Occipital lobe (tissue), 2 donors: ENCODE measurements around the gene PATJ.

DNA sequence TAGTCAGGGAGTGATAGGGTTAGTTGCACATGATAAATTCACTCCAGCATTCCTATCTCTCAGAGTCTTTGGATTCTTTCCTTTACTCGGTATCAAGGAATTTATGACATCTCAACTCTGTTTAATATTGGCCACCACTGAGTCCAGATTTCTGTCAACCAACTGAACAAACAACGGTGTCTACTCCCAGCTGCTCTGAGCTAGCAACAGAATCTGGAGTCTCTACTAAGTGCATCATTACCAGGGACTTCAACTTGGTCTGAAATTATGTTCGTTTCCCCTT, 233.4 kb downstream of the TM2D1 start:
- RAMPAGE, long total RNA = no peak

DNA sequence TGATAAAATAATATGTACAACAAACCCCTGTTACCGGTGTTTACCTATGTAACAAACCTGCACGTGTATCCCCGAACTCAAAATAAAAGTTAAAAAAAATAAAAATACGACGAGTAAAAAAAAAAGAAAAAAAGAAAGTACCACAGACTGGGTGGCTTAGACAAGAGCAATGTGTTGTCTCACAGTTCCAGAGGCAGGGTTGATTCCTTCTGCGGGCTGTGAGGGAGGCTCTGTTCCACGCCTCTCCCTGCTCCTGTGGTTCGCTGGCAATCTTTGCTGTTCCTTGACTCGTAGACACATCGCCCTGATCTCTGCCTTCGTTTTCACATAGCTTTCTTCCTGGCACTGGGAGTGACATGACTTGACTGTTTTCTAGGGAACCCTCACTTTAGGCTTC, 133.7 kb downstream of the TM2D1 start:
- RAMPAGE, long total RNA = no peak

DNA sequence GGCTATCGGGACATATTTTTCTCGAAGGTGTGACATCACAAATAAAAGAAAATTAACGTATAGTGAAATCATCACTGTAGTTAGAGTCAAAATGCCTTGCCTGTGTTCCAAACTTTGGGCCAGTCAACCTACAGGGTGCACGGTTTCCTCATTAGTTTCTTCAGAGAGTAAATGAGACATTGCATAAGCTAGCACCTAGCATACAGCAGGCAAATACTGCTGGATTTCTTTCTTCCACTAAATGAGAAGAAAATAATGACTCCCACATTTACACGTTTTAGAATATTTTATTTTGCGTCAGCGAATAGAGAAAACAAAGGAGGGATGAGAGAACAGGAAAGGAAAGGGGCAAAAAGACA, 570 bp upstream of the PATJ start:
- RAMPAGE, long total RNA = no peak

DNA sequence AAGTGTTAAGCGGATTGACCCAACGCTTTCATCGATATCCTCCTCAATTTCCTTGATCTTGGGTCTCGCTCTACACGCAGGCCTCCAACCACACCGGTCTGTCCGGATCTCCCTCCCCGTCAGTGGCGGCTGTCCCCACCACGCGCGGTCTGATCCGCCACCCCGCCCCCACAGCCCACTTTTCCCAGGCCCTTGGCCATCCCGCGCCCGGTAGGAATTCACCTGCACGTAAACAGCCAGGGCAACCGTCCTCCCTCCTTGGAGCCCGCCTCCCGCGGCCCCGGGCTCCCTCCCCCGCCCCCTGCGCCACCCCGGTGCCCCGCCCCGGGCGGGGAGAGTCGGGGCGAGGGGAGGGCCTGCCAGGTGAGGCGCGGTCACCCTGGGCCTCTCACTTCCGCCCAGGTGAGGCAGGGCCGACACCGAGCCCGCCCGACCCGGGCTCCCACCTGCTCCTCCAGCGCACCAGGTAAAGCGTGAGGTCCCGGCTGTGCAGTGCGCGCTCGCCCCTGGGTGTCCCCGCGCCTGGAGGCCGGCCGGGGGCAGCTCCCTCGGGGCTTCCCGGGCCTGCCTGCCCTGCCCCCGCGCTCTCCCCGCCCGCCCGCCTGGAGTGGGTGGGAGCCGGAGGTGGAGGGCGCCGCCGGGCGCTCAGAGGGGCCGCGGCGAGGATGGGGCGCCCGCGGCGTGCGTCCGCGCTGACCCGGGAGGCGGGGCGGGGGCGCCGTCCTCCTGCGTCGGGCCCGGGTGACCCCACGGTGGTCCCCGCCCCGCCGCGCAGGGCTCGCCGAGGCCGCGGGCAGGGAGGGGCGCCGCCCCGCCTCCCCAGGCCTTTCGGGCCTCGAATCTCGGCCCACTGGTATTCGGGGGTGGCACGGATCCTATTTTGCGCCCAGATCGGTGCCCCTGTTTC, at the start of gene PATJ:
TSS of gene PATJ (plus strand) at position 391 of the 907 bp plus-strand sequence.
- RAMPAGE, long total RNA = start-site peak on the plus strand centred at position 362 of the sequence, 81 bp wide, 161 and 46 reads in 2 replicates

- RAMPAGE, long total RNA = no peak
These were observed 32.4 kb downstream of the KANK4 start for GRCh38 chr1:62286638-62287336.

- RAMPAGE, long total RNA = no peak
These were observed 17.7 kb upstream of the KANK4 start for GRCh38 chr1:62336886-62337445.

DNA sequence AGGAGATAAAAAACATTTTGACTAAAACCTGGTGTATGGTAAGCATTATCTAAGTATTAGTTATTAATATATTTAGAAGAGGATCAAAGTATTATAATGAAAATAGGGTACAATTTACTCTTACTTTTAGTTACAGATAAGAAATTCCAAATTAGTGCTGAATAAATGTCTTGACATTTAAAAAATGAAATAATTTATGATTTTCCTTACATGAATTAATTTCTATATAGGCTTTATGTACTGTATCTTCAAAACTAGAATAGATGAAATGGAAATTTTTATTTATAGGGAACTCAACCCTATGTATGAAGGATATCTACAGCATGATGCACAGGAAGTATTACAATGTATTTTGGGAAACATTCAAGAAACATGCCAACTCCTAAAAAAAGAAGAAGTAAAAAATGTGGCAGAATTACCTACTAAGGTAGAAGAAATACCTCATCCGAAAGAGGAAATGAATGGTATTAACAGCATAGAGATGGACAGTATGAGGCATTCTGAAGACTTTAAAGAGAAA, 7.7 kb downstream of the USP1 start:
- RAMPAGE, long total RNA = no peak

GRCh38 chr1:62598985-62599904, 1.9 kb downstream of the ANGPTL3 start:
- RAMPAGE, long total RNA = no peak

DNA sequence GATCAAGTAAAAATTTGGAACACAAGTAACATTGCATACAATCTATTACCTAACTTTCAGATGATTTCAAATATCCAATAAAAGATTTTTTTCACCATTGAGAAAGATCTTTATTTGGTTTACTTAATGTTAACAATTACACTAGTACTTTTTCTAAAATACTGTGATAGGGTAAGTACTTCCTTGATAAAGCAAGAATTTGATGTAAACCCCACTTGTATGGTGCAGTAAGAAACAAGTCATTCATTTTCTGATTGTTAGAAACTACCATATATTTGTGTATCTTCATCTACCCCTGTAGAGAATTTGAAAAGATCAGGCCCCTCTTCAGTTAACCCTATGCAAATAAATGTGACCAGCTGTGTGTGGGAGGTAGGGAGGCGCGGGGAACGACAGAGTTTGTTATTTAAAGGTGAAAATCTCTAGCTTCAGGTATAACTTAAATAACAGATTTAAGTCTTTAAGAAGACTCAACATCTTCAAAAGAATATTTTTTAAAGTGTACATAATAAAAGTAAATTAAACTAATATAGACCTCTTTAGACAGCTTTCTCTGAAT, 15.8 kb downstream of the ANGPTL3 start:
- RAMPAGE, long total RNA = no peak

- RAMPAGE, long total RNA = no peak
These were observed 40.0 kb downstream of the DOCK7 start for GRCh38 chr1:62648041-62648651.

DNA sequence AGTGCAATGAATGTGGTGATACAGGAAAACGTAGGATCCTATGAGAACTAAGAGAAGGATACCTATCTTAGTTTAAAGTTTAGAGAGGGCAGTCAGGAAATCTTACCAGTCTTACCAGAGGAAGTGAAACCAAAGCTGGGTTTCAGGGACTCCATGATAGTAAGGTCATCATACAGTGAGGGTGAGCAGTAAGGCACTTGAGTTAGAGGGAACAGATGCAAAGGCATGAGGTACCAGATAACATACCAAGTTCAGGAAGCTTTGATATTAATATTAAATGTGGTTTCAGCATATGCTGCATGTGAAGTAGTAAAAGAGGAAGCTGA, 16.8 kb downstream of the ATG4C start:
- RAMPAGE, long total RNA = no peak

- RAMPAGE, long total RNA = no peak
These were observed 972 bp downstream of the FOXD3 start for GRCh38 chr1:63323116-63323961.

GRCh38 chr1:63618867-63619491, 25.8 kb downstream of the PGM1 start:
- RAMPAGE, long total RNA = no peak

DNA sequence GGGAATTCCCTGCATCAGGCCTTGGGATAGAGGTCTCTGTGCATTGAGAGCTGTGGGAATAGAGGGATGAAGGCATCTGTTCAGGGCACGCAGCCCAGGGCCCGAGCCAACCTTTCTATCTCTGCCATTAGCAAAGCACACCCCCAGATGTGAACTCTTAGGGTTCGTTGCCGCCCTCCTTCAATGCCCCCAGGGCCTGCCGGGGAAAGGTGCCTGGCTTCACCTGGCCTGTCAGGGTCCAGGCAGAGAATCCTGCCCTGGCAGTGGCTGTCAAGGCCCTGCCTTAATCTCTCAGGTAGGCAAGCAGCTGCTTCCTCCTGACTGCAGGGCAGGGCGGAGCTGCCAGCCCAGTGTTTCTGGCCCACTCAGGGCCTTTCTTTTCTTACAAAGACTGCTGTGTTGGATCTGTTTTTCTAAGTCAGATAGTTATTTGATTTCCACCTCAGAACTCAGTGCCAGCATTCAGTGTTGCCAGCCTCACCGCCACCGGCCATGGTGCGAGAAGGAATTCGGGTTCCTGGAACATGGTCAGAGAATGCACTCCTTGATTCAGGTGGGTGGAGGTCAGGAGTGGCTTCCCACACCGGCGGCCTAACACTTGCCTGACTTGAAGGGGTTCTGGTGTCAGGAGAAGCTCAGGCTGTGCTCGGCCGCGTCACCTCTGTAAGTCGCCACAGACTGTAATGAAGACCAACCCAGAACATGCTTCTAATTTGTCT, 76.2 kb downstream of the PGM1 start:
- RAMPAGE, long total RNA = no peak

DNA sequence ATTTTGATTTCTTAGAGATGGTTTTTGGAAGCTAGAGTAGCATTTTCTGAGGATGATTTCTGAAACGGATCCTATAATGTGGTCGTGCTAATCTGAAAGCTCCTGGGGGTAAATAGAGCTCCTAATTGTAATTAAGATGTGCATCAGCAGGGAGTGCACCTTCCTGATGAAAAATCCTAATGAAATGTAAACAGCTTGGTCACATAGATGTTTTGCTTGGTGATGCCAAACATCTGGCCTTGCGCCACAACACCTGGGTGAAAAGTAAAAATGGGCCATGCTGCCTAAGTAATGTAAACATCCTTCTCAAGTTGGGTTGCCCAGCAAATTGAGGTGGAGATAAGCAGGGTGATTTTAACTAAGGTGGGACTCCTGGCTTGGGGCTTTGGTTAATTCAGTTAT, 1.9 kb downstream of the ROR1 start:
- RAMPAGE, long total RNA = no peak

DNA sequence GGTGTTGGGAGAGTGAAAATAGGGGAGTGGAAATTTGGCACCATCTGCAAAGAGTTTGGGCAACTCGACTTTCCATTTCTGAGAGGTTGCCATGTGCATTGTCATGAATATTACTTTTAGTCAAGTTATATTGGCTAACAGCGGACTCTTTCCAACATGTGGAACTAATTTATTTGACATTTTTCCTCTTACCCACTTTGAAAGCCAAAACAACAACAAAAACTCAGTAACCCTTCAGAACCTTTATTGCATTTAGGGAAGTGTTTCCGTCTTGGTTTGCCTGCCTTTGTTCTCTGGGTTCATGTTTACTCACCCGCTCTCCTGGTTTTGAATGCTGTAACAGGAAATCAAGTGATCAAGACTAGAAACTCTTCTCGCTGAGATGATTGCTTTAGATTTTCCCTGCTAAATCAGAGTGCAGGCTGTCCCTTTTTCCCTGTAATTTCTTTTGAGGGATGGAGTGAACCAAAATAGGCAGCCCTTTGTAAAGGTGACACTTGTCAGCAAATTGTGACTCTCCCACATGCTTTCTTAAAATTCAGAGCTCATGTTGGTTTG, 70.5 kb downstream of the CACHD1 start:
- RAMPAGE, long total RNA = no peak

GRCh38 chr1:64679294-64680203, 65.3 kb upstream of the RAVER2 start:
- RAMPAGE, long total RNA = no peak

DNA sequence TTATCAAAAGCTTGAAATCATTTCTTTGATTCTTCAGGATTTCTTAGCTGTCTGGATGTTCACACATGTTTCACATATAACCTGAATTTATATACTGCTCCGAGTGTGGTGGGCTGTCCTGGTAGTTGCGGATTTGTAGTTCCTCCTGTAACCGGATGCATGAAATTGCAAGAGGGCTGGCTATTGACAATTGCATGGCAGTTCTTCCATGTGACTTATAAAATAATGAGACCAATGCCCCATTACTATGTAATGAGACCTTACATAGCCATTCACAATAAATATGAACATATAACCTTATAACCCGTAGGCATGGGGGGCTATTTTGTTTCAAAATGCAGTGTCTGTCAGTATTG, 1.4 kb downstream of the RAVER2 start:
- RAMPAGE, long total RNA = no peak

GRCh38 chr1:64870641-64870864, 95.8 kb downstream of the JAK1 start:
- RAMPAGE, long total RNA = no peak

DNA sequence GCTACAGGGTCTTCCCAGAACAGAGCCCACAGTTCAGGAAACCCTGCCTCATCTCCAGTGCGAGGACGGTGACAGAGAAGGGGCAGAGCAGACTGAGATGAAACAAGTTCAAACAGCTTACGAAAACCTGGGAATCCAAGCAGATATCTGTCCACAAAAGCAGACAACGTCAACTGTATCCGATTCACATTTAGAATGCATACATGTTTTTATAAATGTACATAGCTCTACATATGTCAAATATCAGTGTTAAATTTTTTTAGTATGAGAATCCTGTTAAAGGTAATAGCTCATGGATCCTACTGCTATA, 61.2 kb downstream of the JAK1 start:
- RAMPAGE, long total RNA = no peak